ENCODE measurements around the gene MAPK14.

GRCh38 chr6:35686390-35687018 is 2.2 kb downstream of the FKBP5 start:
- RRBS: no CpG with 5 or more reads among the region's 2 CpGs

DNA sequence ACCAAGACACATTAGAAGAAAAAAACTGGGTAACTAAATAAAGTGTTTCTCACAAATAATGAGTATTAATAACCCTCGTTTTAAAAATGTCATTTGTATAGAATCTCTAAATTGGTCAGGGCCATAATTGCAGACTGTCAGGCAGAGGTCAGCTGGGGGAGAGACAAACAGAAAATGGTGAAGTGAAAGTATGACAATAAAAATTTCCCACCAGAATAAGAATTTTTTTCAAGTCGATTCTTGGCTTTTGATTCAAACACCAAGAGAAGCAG is 1.6 kb downstream of the FKBP5 start:
- RRBS: no CpG with 5 or more reads among the region's 2 CpGs

GRCh38 chr6:35725420-35726054 is 11.3 kb upstream of the ARMC12 start:
- RRBS: no CpG with 5 or more reads among the region's 8 CpGs

DNA sequence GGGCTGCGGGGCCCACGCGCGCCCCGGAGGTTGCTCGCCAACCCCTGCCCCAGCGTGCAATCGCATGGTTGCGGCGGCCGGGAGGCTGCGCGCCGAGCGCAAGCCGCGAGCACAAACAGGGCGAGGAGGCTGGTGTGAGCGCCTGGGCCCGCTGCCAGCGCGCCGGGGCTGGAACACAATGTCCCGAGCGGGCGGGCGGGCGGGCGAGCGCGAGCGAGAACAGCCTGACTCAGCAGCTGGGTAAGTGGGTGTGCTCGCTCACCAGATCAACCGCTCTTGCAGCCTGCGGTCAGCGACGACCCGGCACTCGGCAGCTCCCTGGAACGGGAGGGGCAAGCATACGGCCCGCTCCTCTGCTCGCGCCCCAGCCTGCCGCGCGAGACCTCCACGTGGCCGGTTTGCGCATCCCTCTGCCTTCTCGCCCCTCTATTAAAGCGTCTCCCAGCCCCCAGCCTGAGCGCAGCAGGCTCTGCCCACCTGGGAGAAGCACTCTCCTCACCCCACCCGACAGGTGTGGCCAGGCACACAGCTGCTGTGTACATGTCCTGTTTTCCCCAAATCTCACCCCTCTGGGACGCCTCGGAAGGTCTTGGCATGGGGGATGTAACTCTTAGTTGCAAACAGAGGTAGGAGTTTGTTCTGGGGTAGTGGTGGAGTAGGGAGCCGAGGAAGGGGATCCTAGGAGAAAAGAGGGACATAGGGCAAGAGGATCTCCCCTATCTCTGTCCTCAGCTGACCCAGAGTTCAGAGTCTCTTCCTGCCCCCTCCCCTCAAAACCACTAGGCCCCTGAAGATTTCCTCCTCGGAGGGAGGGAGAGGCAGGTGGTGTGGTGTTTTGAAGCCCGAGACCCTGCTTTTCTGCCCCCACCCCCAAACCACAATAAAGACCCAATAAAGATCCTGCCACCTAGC is 8.6 kb upstream of the ARMC12 start:
- RRBS: 4% methylated on average over 31 of the region's 59 CpGs

DNA sequence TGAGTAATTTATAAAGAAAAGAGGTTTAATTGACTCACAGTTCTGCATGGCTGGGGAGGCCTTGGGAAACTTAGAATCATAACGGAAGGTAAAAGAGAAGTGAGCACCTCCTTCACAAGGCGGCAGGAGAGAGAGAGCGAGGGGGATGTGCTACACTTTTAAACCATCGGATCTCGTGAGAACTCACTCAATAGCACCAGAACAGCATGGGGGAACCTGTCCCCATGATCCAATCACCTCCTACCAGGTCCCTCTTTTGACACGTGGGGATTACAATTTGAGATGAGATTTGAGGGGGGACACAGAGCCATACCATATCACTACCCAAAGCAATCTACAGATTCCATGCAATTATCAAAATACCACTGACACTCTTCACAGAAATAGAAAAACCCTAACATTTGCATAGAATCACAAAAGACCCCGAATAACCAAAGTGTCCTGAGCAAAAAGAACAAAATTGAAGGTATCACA is 16.1 kb upstream of the CLPSL2 start:
- RRBS: no CpG with 5 or more reads among the region's 7 CpGs

GRCh38 chr6:36027668-36028620 is at the start of gene MAPK14:
MAPK14 (plus strand) TSS chr6:36027808.
- RRBS: 3% methylated on average over 15 of the region's 82 CpGs

GRCh38 chr6:36123532-36124451 is 6.5 kb upstream of the MAPK13 start:
- RRBS: no CpG with 5 or more reads among the region's 15 CpGs

GRCh38 chr6:36139417-36140049 is 9.2 kb downstream of the MAPK13 start:
- RRBS: no CpG with 5 or more reads among the region's 9 CpGs

- RRBS: no CpG with 5 or more reads among the region's 25 CpGs
Measured at GRCh38 chr6:36334273-36335582, 2.0 kb downstream of the BNIP5 start.

GRCh38 chr6:36339026-36339483 is 2.4 kb upstream of the BNIP5 start:
- RRBS: no CpG with 5 or more reads among the region's 10 CpGs

GRCh38 chr6:36685745-36686777 is 7.5 kb downstream of the CDKN1A start:
- RRBS: no CpG with 5 or more reads among the region's 19 CpGs

- RRBS: no CpG with 5 or more reads among the region's 5 CpGs
Measured at GRCh38 chr6:36688650-36689159, 8.9 kb upstream of the RAB44 start.

GRCh38 chr6:36690558-36690954 is 7.1 kb upstream of the RAB44 start:
- RRBS: no CpG with 5 or more reads among the region's 1 CpG

GRCh38 chr6:36722103-36722437 is 24.4 kb downstream of the RAB44 start:
- RRBS: no CpG with 5 or more reads among the region's 6 CpGs

- RRBS: 20% methylated on average over 3 of the region's 7 CpGs
Measured at GRCh38 chr6:36735631-36736309, 38.1 kb downstream of the RAB44 start.

DNA sequence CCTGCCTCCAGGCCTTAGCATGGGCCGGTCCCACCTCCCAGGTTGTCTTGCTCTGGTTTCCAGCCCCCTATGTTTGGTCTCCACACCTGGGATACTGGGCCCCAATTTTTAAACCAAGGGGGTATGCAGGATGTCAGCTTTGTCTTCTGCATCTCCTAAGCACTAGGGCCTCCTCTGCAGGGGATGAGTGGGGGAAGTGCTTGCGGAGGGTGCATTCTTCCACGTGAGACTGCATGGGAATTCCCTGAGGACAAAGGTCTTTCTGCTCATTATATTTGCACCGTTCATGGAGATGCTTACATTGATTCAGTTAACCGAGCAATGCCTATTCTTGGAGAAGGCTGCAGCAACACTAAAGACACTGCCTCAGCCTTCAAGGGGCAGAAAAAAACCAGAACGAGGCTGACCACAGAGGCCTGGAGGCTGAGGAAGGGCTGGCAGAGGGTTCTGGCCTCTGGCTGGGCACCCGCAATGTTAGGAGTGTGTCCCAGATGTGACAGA is 45.4 kb downstream of the RAB44 start:
- RRBS: 95% methylated on average over 1 of the region's 7 CpGs

DNA sequence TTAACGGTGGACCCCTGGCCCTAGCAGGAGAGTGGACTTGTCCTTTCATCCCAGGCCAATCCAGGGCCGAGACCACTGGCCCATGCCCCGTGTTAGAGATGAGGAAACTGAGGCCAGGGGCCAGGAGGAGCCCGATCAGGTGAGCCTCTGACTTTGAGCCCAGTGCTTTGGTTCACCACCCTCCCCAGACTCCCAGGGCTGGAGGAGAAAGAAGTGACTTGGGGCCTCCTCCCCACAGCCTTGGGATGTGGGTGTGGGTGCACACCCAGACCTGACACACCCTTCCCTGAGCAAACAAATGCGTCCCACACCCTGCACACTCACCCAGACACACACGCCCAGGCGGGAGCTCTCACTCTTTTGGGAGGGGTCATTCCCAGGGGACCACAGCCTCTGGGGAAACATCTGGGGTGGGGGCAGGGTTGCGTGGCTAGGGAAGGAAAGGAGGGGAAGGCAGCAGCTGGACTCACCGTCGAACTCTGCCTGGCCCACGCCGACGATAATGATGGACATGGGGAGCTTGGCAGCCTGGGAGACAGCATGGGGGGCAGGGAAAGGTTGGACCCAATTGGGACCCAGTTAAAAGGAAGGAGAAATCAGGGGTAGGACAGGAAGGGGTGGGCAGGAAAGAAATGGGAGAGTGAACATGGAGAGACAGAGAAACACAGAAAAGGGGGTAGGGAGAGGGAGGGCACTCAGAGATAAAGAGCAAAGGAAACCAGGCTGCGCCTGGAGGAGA is 46.3 kb downstream of the RAB44 start:
- RRBS: no CpG with 5 or more reads among the region's 14 CpGs

DNA sequence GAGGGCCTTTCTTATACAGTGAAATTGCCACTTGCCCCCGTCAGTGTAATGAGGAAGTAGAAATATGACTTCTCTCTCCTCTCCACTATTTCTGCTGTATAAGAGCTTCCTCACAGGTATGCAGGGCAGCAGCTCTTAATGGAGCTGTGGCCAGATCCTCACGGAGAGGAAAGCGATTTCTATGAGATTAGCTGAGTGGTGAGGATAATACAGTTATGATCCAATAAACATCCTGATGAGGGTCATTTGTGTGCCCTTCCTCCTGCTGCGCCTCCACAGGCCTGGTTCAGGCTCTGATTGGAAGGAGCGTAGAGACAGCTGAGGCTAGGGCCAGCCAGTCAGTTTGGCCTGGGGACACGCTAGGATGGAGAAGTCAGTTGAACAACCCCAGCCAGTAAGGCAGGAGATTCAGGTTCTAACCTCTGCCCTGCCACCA is 10.9 kb upstream of the CPNE5 start:
- RRBS: no CpG with 5 or more reads among the region's 6 CpGs

GRCh38 chr6:36865751-36866162 is 8.8 kb downstream of the PPIL1 start:
- RRBS: no CpG with 5 or more reads among the region's 2 CpGs

DNA sequence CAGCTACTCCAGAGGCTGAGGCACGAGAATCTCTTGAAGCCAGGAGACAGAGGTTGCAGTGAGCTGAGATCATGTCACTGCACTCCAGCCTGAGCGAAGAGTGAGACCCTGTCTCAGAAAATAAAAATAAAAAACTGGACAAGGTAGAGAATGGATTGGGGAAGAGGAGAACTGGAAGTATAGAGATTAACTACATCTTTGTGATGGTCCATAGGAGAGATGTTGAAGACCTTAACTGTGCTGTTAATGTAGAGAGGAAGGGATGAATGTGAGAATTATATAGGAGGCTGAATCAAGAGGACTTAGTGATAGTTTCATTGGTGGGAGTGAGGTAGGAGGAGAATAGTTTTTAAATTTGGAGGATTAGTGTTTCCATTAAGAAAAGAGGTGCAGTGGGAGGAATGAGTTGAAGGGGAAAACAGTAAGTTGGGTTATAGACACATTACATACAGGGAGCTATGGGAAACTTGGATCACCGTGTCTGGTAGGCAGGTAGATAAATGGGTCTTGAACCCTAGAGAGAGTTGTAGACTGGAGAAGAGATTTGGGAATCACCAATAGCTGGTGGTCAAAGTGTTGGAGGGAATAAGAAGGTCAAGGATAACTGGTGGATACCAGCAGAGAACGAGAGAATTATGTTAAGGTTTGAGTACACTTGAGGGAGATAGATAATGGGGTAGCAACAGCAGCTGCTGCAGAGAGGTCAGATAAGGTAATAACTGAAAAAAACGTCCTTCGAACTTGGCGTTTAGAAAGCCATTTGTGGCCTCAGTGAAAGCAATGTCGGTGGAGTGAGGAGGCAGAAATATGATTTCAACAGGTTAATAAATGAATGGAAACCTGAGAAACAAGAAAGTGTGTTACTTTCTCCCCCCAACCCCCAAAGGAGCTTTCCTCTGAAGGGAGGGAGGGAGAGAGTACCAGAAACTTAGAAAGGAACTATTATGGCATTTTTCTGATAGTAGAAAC is 3.0 kb downstream of the C6orf89 start:
- RRBS: no CpG with 5 or more reads among the region's 8 CpGs

Measured in UCH-1 (cell line).